NALM6 (cell line): Measurements from ENCODE around the gene TCEA3.

GRCh38 chr1:23283811-23284010 lies 60.4 kb downstream of the HNRNPR start:
- PRO-cap = no peak

GRCh38 chr1:23290709-23291212 lies 53.3 kb downstream of the HNRNPR start:
- PRO-cap = no peak

DNA sequence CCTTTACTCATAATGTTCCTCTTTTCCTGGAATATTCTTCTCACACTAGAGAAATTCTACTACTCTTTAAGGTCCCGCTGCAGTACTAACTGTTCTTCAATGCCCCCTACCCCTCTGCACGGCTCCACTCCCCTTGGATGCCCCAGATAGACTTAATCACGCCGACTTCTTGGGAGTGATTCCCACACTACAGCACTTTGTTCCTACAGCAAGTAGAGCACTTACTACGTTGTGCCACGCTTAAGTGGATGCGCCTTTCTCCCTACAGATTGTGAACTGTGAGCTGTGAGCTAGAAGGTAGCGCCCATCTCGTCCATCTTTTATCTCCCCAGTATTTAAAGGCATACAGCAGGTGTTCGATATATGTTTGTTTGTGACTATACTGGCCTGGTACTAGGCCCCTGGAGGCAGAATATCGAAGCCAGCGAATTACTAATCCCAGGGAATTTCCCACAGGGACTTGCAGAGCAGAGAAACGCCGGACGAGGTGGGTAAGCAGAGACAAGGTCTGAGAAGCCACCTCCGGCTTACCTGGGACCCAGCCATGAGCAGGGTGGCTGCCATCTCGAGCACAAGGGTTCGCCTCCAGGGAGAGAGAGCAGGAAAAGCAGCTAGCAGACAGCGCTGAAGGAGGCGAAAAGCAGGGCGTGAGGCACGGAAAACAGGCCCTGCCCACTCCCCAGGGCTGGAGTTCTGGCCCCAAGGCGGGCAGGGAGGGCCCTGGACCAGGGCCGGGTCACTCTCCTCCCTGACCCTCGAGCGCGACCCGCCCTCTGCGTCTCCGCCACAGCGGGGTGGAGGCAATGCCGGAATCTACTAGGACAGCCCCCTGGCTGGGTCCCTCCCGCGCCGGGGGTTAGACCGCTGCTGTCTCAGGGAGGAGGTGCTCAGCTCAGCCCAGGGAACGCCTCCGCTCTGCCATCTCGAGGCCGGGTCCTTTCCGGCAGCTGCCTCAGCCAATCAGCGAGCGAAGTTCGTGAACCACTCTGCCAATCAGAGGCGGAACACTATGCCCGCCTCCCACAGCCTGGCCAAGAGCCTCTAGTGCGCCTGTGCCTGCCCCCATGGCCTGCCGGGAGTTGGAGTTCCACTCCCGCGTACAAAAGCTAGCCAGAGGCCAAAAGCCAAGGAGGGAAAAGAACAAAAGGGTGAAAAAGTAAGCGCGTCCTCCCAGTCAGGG lies 1.8 kb downstream of the ZNF436 start:
- PRO-cap = bidirectional peak, plus-strand start at position 1,120 of the sequence, minus-strand start at position 805 of the sequence

DNA sequence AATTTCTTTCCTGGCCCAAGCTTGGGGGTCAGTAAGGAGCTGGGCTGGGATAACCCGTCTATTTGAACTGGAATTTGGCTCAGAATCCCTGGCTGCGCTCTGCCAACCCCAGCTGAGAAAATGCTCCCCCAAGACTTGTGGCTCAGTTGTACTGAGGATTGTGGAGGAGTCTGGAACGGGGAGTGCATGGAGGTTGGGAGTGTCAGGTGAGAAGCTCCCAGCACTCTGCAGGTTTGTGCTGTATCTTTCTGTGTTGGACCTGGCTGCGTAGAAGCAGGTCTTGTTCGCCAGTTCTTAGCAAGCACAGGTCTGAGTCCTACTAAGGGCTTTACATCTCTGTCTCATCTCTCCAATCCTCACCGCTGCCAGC lies 1.6 kb downstream of the TCEA3 start:
- PRO-cap = no peak

GRCh38 chr1:23423920-23424965 lies at the start of gene TCEA3:
Gene TCEA3, minus strand, starts transcription at chr1:23424748.
- PRO-cap = no peak

- PRO-cap = no peak
Measured at GRCh38 chr1:23557124-23557932, 2.0 kb downstream of the ID3 start.

GRCh38 chr1:23731299-23731793 lies 11.9 kb upstream of the ELOA start:
- PRO-cap = no peak

DNA sequence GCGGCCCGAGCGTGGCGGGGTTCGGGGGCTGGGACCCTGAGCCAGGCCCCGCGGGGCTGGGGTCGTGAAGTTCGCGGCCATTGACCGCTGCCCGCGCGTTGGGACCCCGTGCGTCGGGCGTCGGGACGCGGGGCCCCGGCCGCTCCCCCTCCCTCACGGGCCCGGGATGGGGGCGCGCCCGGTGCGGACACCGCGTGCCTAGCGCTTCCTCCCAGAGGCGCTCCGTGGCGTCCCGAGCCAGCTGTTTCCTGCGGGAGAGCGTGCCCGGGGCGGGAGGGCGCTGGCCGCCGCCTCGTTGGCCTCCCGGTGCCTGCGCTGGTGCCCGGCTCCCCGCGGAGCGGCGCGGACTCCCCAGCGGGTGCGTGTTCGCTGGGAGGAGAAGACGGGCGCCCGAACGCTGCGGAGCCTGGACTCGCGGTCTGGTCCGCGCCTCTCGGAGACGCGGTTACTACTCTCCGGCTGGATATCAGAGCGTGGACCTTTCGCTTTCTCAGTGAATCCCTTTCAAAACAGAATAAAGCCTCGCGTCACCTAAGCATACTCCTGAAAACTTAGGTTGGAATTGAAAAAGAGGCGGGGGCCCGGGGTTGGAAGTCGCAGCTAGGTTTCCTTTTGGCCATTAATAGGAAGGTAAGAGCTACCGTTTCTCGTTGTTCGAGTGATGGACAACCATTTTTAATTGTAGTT lies 513 bp downstream of the ELOA start:
- PRO-cap = no peak

DNA sequence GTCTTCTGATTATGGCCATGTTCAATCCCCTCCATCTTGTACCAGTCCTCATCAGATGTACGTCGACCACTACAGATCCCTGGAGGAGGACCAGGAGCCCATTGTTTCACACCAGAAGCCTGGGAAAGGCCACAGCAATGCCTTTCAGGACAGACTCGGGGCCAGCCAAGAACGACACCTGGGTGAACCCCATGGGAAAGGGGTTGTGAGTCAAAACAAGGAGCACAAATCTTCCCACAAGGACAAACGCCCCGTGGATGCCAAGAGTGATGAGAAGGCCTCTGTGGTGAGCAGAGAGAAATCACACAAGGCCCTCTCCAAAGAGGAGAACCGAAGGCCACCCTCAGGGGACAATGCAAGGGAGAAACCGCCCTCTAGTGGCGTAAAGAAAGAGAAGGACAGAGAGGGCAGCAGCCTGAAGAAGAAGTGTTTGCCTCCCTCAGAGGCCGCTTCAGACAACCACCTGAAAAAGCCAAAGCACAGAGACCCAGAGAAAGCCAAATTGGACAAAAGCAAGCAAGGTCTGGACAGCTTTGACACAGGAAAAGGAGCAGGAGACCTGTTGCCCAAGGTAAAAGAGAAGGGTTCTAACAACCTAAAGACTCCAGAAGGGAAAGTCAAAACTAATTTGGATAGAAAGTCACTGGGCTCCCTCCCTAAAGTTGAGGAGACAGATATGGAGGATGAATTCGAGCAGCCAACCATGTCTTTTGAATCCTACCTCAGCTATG lies 8.0 kb downstream of the ELOA start:
- PRO-cap = no peak

GRCh38 chr1:23788716-23789783 lies 1.9 kb upstream of the LYPLA2 start:
- PRO-cap = no peak

GRCh38 chr1:23791816-23792233 lies 880 bp downstream of the LYPLA2 start:
- PRO-cap = no peak

- PRO-cap = no peak
Measured at GRCh38 chr1:23801206-23801747, 723 bp upstream of the GALE start.

- PRO-cap = no peak
Measured at GRCh38 chr1:23801756-23802377, 1.3 kb upstream of the GALE start.

DNA sequence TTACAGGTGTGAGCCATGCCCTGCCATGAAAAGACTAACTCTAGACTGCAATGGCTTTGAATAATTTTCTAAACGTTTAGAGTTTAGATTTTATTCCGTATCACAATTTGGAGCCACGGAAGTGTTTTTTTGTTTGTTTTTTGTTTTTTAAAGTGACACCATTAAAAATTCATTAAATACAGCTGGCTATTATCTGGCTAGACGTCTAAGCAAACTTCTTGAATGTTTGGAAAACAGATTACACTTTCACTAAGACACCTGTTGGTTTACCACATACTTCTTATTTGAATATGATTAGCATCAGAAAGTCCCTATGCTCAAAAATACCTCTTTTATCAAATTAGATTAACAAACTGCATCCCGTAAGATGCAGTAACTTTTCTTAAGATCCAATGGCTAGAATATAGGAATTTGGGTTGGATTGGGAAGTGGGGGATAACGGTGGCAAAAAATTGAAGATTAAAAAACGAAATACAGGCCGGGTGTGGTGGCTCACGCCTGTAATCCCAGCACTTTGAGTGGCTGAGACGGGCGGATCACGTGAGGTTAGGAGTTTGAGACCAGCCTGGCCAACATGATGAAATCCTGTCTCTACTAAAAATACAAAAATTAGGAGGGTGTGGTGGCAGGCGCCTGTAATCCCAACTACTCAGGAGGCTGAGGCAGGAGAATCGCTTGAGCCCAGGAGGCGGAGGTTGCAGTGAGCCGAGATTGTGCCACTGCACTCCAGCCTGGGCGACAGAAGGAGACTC lies 1.5 kb upstream of the PNRC2 start:
- PRO-cap = no peak

DNA sequence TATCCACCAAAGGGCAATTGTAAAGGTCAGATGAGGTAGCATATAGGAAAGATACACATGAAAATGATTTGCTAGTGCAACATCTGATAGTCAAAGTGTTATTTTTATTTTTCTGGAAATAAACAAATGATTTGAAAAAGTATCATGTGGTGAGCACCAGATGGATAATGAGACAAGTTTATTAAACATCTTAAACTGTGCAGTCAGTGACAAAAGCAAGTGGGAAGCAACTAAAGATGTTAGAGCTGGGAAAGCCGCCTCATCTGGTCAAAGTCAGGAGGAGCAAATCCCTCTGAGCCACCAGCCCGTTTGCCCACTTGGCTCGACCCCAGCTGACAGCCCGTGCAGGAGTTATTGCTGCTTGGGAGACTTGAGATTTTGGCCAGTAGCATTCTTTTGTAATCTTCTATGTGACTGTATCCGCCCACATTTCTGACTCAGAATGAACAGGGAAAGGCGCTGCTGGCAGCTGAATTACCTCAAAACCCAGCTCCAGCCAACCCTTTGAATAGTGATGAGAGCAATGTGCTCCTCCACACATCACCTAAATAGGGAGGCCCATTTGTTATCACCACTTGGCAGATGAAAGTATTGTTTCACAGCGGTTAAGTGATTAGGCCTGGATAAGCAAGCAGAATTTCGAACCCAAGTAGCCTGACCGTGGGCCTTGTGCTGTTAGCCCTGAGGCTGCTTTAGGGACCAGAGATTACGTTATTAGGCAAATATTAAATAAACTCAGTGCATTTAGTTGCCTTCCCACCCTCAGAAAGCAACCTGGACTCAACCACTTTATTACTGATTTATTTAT lies 65.7 kb downstream of the MYOM3 start:
- PRO-cap = no peak

DNA sequence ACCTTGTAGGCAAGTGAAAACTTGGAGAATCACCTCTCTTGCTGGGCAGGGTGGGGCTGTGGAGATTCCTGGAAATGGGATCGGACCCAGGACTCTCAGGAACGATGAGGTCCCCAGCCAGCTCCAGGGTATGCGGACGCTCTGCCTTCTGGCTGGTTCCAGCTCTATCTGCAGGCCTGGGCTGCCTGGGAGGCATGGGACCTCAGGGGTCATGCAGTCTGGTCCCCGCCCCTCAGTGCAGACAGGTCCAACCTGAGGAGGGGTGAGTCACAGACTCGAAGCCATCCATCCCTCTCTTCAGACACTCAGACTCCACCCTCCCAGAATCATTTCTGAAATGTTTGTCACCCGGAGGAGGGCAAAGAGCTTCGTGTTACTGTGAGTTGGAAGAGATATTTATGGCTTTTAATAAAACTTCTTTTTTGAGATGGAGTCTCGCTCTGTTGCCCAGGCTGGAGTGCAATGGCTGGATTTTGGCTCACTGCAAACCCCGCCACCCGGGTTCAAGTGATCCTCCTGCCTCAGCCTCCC lies 5.8 kb upstream of the MYOM3 start:
- PRO-cap = no peak

- PRO-cap = no peak
Measured at GRCh38 chr1:24205900-24206508, 18.9 kb upstream of the IFNLR1 start.

GRCh38 chr1:24236199-24236679 lies 49.1 kb upstream of the IFNLR1 start:
- PRO-cap = no peak

- PRO-cap = no peak
Measured at GRCh38 chr1:24318194-24318619, 950 bp upstream of the GRHL3 start.

- PRO-cap = no peak
Measured at GRCh38 chr1:24373025-24374093, 40.2 kb downstream of the STPG1 start.